Measurements from ENCODE around the gene DDX59.

- PRO-cap: no peak
Observed at GRCh38 chr1:200437813-200438293, 28.0 kb upstream of the ZNF281 start.

DNA sequence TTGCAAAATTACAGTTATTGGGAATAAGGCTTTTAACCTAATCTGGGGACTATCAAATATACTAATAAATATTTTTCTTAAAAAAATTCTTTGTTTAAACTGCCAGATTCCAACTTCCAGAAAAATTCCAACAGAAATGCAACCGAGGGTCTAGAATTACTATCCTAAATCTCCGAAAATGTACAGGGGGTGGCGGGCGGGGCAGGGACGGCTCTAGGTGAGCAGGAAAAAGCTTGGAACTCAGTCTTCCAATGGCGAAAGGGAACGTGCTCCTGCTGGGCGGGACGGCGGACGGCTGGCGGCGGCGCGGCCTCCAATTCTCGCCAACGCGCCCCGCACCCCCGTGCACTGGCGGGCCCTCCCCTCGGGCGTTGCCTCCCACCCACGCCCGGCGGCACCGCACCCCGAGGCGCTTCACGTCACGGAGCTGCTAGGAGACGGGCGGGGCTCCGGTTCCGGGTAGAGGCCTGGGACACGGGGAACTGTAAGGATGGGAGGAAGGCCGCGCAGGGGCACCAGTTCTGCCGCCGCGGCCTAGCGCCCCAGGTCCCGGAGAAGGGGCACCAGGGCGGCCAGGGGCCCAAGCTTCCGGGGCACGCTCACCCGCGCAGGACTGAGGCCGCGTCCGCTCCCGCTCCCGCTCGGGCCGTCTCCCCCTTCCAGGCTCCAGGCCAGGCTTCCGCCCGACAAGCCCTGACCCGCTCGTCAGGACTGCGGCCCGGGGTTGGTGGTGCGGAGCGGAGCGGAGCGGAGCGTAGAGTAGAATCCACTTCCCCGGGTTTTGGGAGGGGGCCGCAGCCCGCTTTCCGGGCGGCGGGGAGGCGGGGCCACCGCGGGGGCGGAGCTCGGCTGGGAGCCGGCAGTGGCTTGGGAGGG, at the start of gene DDX59:
Gene DDX59 (minus strand): TSS at position 744 of the 876 bp plus-strand sequence.
- PRO-cap: bidirectional peak, plus-strand start at position 460 of the sequence, minus-strand start at position 350 of the sequence; bidirectional peak, plus-strand start outside the sequence, minus-strand start at position 761 of the sequence

- PRO-cap: no peak
Observed at GRCh38 chr1:200729903-200730173, 8.9 kb upstream of the CAMSAP2 start.

GRCh38 chr1:200849696-200850345, 23.0 kb upstream of the GPR25 start:
- PRO-cap: no peak

DNA sequence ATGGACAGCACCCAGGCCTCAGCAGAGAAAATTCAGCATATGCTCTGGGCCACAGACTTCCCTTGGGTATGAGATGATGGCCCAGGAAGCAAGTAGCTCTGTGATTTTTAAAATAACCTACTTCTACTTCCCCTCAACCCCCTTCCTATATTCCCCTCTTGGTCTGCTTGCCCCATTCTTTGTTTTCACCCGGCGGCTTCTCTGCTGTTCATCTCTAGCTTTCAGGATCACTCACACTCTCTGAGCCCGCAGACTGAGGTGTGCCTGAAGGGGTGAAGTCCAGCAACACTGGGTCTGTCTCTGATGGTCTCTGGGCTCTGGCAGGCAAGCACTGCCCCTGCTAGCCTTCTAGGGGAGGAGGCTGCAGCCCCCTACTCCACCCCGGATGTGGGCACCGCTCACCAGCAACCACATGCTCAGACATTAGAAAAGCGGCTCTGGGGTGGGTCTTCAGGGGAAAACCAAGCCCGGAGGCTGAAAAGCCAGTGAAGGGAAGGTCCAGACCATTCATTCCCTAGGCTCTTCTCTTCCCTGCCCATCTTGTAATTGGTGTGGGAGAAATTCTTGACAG, 2.8 kb upstream of the GPR25 start:
- PRO-cap: no peak

DNA sequence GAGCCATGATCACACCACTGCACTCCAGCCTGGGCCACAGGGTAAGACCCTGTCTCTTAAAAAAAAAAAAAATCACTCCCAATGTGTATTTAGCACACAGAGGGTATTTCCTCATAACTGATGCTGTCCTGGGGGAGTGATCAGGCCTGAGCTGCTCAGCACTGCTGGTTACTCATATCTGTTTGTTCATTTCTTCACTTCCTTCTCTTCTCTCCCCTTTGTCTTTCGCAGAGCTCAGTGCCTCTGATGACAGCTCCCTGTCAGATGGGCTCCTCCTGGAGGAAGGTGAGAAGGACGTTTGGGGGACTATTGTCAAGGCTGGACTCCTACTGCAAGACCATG, 12.9 kb downstream of the INAVA start:
- PRO-cap: no peak

GRCh38 chr1:200999352-201000187, 23.9 kb downstream of the KIF21B start:
- PRO-cap: no peak

- PRO-cap: no peak
Observed at GRCh38 chr1:201019871-201020701, 3.4 kb downstream of the KIF21B start.

- PRO-cap: bidirectional peak, plus-strand start at chr1:201309792, minus-strand start at chr1:201309590
Observed at GRCh38 chr1:201309277-201309969, 26.1 kb downstream of the PKP1 start.

DNA sequence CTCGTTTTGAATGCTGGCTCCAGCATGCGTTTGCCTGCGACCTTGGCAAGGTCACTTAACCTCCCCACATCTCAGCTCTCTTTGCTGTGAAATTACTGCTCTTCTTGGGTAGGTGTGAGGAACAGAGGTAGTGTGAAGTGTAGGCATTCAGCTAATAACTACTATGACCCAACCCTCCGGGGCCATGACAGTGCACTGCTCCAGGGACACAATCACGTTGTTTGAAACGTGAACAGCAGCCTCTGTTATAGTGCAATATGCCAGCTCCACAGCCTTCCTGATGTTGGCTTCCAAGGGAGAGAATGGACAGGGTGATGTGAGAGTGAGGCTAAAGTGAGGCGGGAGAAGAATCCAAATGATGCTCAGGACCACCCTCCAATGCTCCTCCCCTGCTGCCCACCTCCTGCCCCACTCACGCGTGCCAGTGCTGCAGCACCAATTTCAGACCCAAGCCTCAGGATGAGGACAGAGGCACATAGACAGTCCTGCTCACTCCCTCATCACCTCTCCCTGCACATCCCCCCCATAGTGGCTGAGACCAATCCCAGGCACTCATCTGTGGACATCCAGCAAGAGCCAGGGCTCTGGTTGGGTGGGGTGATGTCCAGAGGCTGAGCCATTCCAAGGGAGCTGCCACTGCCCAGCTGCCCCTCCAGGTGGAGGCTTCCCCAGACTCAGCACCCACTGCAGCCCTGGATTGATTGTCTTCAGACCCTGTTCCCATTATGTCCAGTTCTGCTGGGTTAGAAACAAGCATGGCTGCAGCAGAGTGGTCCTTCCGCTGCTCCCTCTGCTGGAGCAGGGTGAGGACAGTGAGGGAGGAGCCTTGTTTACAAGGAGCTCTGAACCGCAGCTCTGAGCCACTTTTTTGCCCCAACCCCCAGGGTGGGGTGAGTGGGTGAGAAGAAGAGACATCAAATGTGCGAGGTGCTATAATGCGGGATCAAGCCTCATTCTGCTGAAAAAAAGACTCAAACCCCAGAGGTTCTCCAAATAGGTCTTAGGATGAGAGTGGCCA, 2.6 kb downstream of the TNNT2 start:
- PRO-cap: no peak

DNA sequence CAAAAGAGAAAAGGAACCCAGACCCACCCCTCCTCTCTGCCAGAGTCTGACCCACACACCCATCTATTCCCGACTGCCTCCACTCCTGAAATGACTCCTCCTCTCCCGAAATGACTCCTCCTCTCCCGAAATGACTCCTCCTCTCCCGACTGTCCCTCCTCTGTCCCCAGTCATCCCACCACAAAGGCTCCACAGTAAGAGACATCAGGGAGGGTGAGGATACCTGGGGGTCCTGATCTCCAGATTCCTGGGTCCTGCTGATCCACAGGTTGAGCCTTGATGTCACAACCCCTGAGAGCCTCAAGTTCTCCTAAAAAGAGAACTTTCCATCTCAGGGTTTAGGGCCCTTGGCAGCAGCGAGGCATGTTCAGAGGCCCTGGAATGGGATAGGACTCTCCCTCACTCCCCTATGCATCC, 5.0 kb upstream of the TNNT2 start:
- PRO-cap: no peak

DNA sequence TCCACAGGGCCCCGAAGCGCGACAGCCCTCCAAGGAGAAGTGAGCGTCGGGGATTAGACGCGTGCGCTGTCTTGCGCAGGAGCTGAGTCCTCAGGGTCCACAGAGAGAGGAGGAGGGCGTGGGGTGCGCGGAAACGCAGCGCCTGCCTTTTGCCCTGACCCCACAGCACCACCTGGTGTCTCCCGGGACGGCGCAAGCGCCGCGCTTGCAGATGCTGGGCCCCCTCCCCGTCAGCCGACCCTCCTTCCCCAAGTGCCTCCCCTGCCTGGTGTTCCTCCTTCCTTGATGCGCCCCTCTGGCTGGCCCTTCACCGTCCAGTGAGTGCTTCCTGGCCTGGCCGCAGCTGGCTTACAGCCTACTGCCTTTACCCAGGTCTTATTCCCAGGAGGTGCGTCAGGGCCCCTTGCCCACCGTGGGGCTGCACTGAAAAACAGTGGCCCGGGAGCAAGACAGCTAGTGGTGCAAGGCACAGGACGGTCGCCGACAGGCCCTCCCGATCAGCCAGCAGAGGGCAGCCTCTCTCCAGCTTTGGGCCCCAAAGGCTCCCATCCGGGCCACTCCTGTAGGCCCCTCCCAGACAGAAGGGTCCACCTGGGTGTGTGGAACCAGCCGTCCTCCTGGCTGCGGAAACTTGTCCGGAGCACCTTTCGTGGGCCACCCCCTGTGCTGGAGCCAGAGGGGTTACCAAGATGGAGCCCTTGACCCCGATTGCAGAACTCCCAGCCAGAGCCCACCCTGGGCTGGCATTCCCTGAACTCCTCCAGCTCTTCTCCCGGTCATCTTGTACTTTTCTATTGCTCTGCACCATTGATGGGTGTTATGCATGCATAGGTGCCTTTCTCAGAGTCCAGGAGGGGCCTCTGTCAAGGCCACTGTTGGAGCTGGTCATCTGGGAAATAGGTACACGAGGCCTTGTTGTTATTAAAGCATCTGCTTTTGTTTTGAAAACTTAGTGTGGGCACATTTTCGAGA, 13.0 kb upstream of the PHLDA3 start:
- PRO-cap: no peak

GRCh38 chr1:201488997-201490132, 17.6 kb downstream of the CSRP1 start:
- PRO-cap: no peak

- PRO-cap: no peak
Observed at GRCh38 chr1:201491242-201491483, 15.8 kb downstream of the CSRP1 start.

DNA sequence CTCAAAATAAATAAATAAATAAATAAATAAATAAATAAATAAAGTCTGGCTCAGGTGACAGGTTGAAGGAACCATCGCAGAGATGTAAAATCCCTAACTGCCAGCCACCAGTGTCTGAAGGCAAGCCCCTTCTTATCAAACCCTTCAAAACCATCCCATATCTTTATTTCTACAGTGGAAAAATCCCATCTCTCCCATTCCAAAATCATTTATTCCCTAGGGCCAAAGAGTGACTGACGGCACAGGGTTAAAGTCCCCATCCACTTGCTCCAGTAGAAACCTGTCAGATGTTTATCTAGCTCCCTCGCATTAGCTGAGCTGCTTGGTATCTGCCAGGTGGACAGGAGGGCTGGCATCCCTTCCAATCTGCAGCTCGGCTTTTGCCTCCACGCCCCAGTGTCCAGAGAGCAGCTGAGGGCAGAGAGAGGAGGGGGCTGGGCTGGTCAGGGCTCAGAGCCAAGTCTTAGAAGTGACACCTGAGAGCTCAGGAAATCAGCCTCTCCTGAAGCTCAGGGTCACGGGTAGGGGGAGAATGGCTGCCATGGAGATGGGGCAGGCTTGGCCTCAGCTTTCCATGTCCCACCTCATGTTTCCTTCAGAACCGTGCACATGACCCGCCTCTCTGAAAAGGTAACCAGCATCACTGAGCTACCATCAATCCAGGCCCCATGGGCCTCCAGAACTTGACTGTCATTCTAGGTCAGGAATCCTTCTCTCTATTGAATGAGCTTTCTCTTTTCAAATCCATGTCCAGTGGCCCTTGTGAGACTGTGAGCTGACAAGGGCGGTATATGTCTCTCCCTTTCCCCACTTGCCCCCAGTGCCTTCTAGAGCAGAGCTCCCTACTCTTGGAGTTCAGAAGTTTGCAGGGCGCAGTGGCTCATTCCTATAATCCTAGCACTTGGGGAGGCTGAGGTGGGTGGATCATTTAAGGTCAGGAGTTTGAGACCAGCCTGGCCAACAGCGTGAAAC, 4.6 kb downstream of the CSRP1 start:
- PRO-cap: no peak

GRCh38 chr1:201505846-201506456, 972 bp downstream of the CSRP1 start:
- PRO-cap: no peak

GRCh38 chr1:201538099-201538585, 785 bp upstream of the NAV1 start:
- PRO-cap: no peak

DNA sequence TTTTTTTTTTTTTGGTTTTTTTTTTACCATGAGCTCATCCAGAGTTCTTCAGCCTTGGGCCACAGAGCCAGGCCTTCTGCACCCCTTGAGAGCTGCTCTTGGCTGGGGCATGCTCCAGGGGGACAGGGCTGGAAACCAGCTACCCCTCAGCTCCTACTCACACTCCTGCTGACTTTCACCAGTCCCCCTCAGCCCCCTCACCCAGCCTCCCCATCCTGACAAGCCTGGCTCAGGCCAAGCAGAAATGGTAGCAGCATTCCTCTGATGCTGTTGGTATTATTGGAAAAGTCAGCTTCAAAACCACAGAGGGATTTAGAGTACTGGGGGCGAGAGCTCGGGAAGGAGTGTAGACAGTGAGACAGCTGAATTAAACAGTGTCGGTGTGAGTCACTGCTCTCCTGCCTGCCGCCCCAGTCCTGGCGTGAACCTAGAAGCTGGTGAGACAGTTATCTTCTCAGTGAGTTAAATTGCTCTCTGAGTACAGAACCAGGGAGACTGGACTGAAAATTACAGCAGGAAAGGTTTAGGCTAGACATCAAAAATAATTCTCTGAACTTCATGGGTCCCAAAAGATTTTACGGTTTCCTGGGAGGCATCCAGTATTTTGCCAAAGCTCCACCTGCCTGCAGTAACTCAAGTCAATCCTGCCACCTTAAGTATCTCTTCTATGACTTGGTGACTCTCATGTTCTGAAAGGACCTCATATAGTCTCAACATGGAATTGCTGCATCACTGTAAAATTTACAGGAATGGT, 63.9 kb downstream of the NAV1 start:
- PRO-cap: no peak

GRCh38 chr1:201714583-201715302, 114.2 kb upstream of the IPO9 start:
- PRO-cap: no peak

DNA sequence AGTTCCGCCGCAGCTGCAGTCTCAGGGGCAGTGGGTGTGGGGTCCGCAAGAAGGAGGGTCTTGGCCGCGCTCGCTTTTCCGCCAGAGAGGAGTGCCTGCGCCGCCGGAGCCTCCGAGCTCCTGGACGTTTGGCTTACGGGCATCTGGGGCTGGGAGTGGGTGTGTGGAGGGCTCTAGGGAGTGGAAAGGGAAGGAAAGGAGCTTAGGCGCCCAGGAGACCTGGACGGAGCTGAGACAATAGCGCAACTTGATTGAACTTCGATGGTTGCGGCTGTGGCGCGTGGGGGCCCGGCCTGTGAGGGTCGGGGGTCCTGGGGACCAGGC, 88.8 kb upstream of the IPO9 start:
- PRO-cap: no peak